Transverse colon (tissue), 4 donors: ENCODE measurements around the gene UPK1B.

DNA sequence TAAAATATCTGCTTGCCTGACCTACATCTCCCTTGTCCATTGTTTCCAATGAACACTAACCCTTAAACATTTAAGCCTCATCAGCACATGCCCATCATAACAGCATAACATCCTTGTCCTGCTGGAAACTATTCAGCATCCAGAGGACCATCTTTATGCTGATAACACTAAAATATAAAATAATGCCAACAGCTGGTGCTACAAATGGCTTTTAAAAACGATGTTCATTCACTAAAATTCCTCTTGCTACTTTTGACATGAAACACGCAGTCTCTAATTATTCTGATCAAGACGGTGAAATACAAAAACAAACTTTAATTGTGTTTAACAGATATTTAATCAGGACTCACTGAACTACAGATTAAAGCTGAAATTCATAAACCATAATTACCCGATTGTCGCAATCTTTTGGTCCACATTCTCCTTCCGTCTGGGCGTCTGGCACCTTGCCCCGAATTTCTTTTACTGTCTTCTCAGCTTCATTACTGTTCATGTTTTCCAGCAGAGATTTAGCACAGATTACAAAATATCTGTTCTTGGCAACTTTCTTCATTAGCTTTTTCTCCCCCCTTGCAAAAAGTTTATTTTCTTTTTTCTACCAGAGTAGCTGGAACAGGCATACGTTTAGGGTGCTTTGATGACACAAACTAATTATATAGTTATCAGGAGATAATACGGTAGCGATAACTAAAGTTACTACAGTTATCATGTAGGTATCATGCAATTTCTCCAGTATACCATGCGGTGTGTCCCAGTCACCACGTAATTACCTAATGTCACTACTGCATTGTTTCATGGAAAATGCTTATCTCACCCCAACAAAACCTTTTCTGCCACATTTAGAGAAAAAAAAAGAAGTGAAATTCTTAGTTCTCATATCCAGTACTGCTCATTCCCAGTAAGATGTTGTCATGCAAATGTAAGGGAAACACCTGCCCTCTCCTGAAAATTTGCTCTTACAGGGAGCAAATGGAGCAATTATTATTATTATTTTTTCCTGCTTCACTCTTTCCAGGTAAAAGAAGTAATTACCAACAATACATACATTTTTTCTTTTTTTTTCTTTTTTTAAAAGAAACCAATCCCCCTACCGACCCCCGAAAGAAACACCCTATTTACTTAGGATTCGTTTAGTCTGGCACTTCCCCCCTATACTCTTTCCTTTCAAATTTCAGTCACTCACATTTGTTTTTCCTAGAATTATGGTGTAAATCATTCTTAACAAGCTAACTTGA lies 271.5 kb downstream of the TIGIT start:
- PRO-cap, result no peak
- RAMPAGE, long total RNA, 4 experiments, result no peak in any of the 4 experiments

DNA sequence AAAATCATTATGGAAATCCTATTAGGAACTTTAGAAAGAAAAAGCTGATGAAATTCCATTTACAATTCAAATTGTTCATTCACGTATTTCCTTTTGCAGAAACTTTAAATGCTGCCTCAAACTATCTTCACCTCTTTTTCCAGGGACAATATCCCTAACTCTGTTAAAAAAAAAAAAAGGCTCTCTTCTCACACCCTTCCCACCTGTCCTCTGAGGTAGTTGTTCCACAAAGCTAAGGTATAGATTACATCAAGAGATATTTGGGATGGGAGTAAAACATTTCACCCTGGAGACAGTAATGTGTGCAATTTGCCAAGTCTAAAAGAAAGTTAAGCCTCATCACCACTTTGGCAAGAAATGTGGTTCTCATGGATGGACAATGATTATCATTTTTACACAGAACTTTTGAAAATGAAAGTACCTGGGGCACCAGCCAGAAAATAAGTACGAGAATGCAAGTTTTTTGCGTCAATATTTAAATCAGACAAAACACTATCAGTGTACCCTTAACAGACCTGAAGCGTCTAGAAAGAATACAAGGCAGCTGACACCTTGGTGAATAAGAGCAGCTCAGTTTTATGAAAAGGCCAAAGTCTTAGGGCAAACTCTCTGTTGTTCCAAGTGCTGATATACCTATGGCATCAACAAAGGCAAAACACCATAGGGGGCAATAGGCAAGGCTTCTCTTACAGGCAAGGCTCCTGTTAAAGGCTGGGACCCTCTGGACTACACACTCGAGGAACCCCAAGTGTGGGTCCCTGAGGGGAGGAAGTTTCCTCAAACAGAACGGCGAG lies 290.7 kb downstream of the TIGIT start:
- PRO-cap, result no peak
- RAMPAGE, long total RNA, 4 experiments, result start-site peak on the minus strand in 1 of 4 experiments, centred at position 370 of the sequence, 8 reads per replicate

GRCh38 chr3:114623918-114624853 lies 330.4 kb downstream of the TIGIT start:
- PRO-cap, result bidirectional peak, plus-strand start at chr3:114624222, minus-strand start at chr3:114624146
- RAMPAGE, long total RNA, 4 experiments, result start-site peak on the minus strand in 1 of 4 experiments, at chr3:114624188-114624242 at its widest, 8 reads per replicate

- PRO-cap, result no peak
- RAMPAGE, long total RNA, 4 experiments, result no peak in any of the 4 experiments
These were observed 419.2 kb downstream of the TIGIT start for GRCh38 chr3:114712995-114713522.

DNA sequence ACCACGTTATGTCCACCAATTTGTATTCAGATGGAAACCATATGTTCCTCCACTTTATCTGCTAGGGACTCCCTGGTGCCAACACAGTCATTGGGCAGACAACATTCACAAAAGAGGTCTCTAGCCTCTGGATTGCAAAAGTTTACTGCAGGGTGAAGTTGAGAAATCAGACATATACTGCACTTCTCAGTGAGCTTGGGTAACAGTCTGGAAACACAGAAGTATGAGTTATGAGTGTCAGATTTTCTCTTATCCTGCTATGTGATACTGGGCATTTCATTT lies 387.7 kb downstream of the ZBTB20 start:
- PRO-cap, result no peak
- RAMPAGE, long total RNA, 4 experiments, result no peak in any of the 4 experiments

DNA sequence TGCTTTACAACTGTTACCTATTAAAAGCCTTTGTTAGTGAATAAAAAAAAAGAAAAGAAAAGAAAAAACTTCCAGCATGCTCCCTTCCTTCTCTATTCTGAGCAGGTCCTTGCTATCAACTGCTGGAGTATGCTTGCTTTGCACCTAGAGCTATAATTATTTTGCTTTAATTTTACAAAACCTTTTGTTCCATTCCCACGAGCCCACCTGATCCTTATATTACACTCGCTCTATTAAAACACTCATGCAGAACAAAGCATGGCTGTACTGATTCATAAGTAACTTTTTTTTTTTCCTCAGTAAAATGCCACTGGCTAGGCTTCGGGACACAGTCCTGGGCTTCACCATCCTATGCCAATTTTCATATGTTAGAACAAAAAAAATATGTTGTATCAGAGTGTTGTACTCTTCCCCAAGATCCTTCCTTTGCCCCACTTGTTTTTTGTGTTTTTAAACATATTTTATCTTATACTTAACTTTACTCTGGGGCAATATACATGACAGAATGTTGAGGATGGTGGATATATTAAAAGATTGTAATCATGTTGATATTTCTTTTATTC lies 372.1 kb downstream of the ZBTB20 start:
- PRO-cap, result no peak
- RAMPAGE, long total RNA, 4 experiments, result no peak in any of the 4 experiments

DNA sequence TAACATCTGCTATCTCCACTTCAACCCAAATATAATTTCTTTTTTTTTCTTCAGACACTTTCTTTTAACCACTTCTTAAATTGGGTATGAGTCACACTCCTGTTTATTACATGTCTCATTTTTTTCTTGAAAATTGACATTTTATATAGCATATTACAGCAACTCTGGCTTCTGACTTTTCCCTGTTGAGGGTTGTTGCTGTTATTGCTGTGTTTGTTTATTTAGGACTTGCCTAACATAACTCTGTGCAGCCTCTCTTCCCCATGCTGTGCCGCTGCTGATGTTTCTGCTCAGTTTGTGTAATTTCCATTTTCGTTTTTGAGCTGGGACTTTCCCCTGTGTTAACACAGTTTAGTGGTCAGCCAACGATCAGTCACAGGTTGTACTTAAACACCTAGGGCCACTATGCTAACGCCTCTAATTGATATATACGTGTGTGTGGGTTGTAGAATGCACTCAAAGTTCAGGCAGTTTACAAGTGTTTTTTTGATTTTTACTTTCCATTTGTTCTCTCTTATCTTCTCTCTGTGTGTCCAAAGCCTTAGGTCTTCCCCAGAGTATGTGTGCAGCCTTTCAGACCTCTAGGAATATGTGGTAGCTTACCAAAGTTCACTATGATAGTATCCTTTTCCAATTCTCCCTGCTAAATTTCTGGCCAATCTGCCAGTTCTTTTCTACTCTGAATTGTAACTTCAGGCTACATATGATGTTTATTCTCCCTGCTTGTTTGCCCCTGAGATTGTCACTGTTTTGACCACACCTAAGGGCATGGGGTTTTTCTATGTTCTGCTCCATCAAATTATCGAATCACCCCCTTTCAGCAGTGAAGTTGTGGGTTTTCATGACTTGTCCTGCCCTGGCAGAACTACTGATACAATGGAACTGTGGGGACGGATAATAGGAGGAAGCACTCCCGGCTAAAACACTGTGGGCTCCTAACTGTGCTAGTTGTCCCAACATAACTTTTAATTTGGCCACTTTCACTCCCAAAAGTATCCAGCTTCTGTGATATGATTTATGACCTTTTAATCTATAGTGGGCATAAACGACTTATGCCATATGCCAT lies 337.1 kb downstream of the ZBTB20 start:
- PRO-cap, result no peak
- RAMPAGE, long total RNA, 4 experiments, result no peak in any of the 4 experiments

DNA sequence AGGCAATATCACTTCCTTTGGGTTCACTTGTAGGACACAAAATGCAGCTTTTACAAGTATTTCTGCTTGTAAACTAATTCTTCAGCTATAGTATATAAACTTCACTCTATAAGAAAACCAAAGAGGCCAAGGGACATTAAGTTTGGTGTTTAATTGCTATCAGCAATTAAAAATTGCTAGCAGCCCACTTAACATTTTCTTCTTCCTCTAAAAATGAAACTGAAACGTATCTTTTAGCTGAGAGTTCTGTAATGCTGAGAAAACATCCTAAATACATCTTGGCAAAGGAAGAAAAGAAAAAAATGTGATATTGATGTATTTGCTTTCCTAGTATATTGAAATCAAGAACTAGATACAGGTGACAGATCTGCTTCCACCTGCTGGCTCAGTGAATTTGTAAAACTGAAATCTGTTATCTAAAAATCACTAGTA lies 283.3 kb downstream of the ZBTB20 start:
- PRO-cap, result no peak
- RAMPAGE, long total RNA, 4 experiments, result no peak in any of the 4 experiments

- PRO-cap, result no peak
- RAMPAGE, long total RNA, 4 experiments, result no peak in any of the 4 experiments
These were observed 254.1 kb downstream of the ZBTB20 start for GRCh38 chr3:114892873-114893571.

DNA sequence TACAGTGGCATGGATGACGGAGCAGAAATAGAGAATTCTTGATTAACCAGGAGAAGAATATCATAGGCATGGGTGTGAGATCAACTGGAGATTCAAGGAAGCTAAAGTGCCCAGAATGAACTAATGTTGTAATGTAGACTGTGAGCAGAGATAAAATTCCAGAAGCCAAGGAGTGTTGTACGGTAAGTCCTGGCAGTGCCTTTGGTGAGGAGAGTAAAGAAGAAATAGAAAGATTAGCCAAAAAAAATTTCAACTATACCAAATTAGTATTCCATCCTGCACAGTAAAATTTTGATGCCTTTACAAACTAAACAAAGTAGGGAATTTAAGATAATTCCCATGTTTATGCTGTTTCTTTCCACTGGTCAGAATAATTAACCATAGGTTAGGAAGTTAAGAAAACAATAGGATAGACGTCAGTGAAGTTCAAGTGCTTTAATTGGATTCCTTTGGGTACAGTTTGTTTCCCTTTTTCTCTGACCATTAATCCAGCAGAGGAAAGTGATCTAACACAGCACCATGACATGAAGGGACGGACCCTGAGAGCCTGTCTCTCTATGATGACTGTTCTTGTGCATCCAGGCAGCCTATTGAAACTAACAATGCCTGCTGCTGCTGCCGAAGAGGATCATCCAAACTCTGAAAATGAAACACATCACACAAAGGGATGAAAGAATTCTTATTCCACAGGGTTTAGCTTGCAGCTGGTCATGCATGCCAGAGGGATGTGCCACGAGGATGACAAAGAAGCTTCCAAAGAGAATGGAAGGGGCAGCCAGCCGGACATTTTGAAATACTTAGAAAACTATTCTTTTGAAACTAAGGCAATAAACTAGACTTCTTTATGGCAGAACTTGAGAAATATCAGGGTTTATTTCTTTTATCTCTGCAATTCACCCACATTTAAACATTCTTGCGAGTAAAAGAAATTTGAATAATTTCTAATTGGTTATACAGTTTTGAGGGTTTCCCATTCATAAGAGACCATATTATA lies 75.6 kb downstream of the ZBTB20 start:
- PRO-cap, result no peak
- RAMPAGE, long total RNA, 4 experiments, result no peak in any of the 4 experiments

GRCh38 chr3:115134626-115135474 lies 12.2 kb downstream of the ZBTB20 start:
- PRO-cap, result no peak
- RAMPAGE, long total RNA, 4 experiments, result start-site peak on the minus strand in 1 of 4 experiments, at chr3:115135059-115135212 at its widest, 11 reads per replicate

DNA sequence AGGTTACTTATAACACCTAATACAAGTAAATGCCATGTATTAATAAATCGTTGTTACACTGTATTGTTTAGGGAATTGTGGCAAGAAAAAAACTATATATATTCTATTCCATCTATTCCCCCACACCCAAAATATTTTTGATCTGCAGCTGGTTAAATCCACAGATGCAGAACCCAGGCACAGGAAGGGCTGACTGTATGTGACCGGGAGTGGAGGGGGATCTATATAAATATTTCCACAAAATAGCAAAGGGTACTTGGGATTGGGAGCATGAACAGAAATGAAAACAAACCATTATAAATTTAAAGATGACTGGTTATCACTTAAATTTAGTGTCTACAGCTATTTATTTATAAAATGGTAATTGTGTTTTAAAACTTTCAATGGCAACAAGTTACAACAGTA lies 1.6 kb downstream of the ZBTB20 start:
- PRO-cap, result no peak
- RAMPAGE, long total RNA, 4 experiments, result no peak in any of the 4 experiments

GRCh38 chr3:115792223-115793462 lies 169.3 kb downstream of the GAP43 start:
- PRO-cap, result no peak
- RAMPAGE, long total RNA, 4 experiments, result no peak in any of the 4 experiments

DNA sequence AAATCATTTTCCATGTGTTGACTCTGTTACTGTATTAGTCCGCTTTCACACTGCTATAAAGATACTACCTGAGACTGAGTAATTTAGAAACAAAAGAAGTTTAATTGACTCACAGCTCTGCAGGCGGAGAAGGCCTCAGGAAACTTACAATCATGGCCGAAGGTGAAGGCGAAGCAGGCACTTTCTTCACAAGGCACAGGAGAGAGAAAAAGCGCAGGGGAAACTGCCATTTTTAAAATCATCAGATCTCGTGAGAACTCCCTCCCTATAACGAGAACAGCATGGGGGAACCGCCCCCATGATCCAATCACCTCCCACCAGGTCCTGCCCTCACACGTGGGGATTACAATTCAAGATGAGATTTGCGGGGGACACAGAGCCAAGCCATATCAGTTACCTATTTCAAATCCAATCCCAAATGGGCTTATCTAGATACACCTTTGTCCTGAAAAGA lies 224.0 kb downstream of the IGSF11 start:
- PRO-cap, result no peak
- RAMPAGE, long total RNA, 4 experiments, result no peak in any of the 4 experiments

DNA sequence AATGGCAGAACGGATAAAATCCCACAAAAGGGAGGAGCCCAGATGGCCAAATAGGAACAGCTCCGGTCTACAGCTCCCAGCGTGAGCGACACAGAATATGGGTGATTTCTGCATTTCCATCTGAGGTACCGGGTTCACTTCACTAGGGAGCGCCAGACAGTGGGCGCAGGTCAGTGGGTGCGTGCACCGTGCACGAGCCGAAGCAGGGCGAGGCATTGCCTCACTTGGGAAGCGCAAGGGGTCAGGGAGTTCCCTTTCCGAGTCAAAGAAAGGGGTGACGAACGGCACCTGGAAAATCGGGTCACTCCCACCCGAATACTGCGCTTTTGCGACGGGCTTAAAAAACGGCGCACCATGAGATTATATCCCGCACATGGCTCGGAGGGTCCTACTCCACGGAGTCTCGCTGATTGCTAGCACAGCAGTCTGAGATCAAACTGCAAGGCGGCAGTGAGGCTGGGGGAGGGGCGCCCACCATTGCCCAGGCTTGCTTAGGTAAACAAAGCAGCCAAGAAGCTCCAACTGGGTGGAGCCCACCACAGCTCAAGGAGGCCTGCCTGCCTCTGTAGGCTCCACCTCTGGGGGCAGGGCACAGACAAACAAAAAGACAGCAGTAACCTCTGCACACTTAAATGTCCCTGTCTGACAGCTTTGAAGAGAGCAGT lies 10.6 kb upstream of the IGSF11 start:
- PRO-cap, result no peak
- RAMPAGE, long total RNA, 4 experiments, result no peak in any of the 4 experiments

GRCh38 chr3:119173168-119173970 lies at the start of gene UPK1B:
UPK1B (plus strand) TSS chr3:119173598.
- PRO-cap, result no peak
- RAMPAGE, long total RNA, 4 experiments, result no peak in any of the 4 experiments

- PRO-cap, result unidirectional peak, plus-strand start at chr3:119219305
- RAMPAGE, long total RNA, 4 experiments, result no peak in any of the 4 experiments
These were observed 21.6 kb downstream of the B4GALT4 start for GRCh38 chr3:119219023-119219469.

GRCh38 chr3:119241309-119241823 lies 688 bp upstream of the B4GALT4 start:
- PRO-cap, result no peak
- RAMPAGE, long total RNA, 4 experiments, result no peak in any of the 4 experiments

GRCh38 chr3:119297033-119297843 lies 3.1 kb downstream of the ARHGAP31 start:
- PRO-cap, result no peak
- RAMPAGE, long total RNA, 4 experiments, result start-site peak on the plus strand in 1 of 4 experiments, at chr3:119297262-119297306 at its widest, 10 reads per replicate

GRCh38 chr3:119323751-119324294 lies 29.6 kb downstream of the ARHGAP31 start:
- PRO-cap, result no peak
- RAMPAGE, long total RNA, 4 experiments, result no peak in any of the 4 experiments